ENCODE measurements around a stretch of chr12.

DNA sequence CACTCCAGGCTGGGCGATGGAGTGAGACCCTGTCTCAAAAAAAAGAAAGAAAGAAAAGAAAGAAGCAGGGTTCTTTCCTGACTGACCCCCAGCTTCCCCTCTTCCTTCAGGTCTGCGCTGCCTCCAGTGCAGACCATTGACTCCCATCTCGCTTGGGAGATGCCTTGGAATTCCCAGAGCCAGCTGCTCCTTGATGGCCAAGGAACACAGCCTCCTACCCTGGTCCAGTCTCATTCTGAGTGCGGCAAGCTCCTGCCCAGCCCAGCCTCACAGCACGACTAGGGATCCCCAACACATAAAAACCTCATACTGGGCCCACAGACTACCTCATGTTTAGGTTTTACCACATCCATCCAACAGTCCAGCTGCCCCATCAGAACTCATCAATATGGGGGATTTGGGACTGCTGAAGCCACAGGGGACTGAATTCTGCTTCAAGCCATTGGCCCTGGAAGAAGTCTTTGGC lies 25.2 kb downstream of the IQSEC3 start:
- RRBS, result no CpG with 5 or more reads among the region's 5 CpGs

- RRBS, result no CpG with 5 or more reads among the region's 1 CpG
Observed at GRCh38 chr12:336286-336524, 52.9 kb downstream of the KDM5A start.

DNA sequence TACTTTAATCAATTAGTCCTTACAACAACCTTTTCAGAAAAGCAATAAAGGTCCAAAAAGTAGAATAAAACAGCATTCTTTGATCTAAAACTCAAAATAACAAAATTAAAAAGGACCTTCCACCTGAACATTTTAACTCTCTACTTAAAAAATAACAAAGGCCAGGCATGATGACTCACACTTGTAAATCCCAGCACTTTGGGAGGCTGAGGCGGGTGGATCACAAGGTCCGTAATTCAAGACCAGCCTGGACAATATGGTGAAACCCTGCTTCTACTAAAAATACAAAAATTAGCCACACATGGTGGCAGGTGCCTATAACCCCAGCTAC lies 30.6 kb downstream of the KDM5A start:
- RRBS, result no CpG with 5 or more reads among the region's 2 CpGs

- RRBS, result no CpG with 5 or more reads among the region's 2 CpGs
Observed at GRCh38 chr12:373564-374318, 15.4 kb downstream of the KDM5A start.

DNA sequence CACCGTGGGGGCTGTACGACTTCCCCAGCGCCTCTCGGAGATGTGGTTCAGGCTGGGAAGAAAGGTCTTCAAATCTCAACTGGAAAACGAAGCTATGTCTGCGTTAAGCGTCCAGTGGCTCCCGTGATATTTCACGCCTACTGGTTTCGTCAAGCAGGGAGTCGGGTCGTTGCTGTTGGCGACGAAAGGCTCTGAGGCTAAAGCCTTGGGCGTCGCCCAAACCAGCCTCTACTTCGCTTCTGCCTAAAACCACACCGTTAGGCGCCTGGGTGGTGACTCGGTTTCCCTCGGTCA lies 342 bp upstream of the B4GALNT3 start:
- RRBS, result no CpG with 5 or more reads among the region's 21 CpGs

GRCh38 chr12:480827-481990 lies 21.5 kb downstream of the B4GALNT3 start:
- RRBS, result no CpG with 5 or more reads among the region's 14 CpGs

DNA sequence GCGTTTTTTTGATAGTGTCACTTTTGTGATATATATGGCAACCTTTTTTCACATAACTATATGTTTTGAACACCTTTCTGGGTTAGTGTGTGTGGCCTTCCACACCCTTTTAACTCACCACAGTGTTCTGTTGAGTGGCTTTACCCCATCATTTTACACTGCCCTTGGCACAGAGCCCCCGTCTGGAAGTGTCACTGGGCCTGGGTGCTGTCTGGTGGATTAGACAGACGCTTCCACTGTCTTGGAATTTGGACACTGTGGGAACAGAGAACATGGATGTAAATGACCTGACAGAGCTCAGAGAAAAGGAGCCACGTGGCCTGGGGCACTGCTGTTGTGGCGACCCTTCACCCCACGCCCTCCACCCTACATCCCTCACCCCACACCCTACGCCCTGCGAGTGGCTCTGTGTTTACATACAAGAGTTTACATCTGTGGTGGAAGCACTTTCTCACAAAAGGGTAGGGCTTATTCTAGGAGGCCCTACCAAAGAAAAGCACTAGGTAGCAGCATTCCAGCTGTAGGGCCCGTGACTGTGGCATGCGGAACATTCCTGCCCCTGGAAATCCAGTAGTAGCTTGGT lies 47.6 kb downstream of the B4GALNT3 start:
- RRBS, result no CpG with 5 or more reads among the region's 10 CpGs

DNA sequence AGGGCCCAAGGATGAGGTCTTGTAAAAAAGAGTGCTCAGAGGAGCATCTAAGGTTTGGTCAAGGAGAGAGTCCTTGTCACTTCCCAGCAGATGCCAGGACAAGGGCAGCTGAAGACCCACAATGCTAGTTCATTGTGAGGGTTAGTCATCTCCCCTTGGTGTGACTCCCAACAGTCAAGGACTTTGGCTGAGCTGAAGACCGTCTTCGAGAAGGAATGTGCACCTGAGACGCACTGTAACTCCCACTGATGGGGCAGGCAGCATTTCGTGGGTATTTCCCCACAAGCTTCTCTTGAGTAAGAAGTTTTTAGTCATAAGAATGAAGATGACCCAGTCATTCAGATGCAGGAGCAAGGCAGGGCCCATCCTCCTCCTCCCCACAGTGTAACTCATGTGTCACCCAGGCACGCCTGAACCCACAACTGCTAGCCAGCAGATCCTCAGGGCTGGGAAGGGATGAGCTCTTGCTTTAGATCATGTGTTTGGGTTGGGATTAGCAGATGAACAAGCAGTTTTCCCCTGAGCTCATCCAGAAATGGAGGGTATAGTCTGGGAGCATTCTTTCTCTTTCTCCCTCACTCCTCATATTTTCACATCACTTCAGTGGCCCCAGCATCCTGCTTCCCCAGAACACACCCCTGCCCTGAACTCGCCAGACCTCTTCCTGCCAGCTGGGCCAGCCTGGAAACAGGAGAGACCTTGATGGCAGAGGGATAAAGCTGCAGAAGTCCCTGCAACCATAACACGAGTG lies 73.2 kb downstream of the B4GALNT3 start:
- RRBS, result no CpG with 5 or more reads among the region's 7 CpGs

DNA sequence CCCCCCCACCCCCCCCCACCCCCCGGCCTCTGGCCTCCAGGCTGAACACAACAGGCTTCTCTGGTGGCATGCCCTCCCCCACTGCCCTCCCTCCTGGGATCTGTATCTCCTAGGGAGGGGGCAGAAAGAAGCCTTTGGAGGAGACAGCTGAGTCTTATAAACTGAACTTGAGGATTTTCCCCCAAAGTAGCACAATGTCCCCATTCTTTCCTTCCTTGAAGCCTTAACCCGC lies 82.0 kb downstream of the B4GALNT3 start:
- RRBS, result no CpG with 5 or more reads among the region's 2 CpGs

DNA sequence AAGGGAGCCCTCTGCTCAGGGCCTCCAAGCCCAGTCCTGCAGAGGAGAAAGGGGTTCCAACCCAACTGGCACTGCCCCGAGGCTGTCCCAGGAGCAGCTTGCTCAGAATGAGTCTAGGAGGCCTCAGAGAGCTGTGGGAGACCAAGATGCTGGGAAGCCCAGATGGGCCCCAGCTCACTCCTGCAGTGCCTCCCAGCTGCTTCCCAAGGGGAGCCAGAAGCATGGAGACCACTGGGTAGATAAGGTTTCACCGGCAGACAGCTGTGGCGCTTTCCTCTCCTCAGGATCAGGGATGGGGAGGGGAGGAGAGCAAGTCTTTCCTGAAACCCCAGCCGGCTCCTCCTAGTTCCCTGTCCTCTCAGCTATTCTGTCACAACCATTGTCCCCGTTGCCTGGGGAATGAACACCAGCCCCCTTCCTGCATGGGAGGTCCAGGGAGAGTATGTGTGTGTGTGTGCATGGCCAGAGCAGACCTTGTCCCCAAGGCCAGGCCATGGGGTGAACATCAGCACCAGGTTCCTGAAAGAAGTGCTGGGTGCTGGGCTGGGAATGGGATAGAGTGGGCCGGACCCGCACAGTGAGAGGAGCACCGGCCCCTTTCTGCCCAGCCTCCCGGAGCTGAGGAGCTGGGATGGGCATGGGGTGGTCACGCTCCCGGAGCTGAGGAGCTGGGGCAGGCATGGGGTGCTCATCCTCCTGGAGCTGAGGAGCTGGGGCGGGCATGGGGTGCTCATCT lies 83.1 kb downstream of the B4GALNT3 start:
- RRBS, result 45% methylated on average over 5 of the region's 12 CpGs

- RRBS, result no CpG with 5 or more reads among the region's 7 CpGs
Observed at GRCh38 chr12:568074-568764, 95.0 kb downstream of the NINJ2 start.

DNA sequence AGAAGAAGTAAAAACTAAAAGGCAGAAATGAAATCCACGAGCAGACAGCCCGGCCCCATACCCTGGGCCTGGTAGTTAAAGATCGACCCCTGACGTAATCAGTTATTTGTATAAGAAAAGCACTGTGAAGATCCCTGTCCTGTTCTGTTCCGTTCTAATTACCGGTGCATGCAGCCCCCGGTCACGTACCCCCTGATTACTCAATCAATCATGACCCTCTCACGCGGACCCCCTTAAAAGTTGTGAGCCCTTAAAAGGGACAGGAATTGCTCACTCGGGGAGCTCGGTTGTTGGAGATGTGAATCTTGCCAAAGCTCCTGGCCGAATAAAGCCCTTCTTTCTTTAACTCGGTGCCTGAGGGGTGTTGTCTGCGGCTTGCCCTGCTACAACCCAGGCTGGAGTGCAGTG lies 85.3 kb downstream of the NINJ2 start:
- RRBS, result no CpG with 5 or more reads among the region's 15 CpGs

DNA sequence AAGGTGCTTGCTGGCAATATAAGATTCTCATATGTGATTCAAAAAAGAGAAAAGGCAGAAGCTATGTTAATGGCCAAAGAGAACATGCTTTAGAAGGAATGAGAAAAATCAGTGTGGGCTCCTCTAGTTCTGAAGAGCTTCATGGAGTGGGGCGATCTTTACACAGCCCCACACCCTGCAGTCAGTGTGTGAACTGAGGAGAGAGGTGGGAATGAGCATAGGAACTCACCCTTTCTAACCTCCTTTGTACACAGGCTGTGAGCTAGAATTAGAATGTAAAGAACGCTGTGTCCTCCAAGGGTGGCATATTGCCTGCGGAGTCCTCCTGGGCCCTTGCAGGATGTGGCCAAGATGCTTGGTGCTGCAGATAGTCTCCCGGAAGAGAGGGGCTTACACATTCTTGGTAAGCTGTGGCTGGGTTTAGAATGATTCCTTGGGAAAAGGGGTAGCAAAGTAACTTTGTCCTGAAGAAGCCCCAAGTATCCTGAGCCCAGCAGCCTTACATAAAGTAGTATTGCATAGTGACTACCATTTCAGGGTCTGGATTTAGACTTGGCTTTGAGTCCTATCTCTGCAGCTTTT lies 43.9 kb downstream of the NINJ2 start:
- RRBS, result no CpG with 5 or more reads among the region's 4 CpGs

- RRBS, result no CpG with 5 or more reads among the region's 17 CpGs
Observed at GRCh38 chr12:751500-752216, 721 bp upstream of the WNK1 start.

GRCh38 chr12:833641-834425 lies 81.5 kb downstream of the WNK1 start:
- RRBS, result no CpG with 5 or more reads among the region's 2 CpGs

- RRBS, result no CpG with 5 or more reads among the region's 6 CpGs
Observed at GRCh38 chr12:1104285-1105011, 113.4 kb downstream of the ERC1 start.

DNA sequence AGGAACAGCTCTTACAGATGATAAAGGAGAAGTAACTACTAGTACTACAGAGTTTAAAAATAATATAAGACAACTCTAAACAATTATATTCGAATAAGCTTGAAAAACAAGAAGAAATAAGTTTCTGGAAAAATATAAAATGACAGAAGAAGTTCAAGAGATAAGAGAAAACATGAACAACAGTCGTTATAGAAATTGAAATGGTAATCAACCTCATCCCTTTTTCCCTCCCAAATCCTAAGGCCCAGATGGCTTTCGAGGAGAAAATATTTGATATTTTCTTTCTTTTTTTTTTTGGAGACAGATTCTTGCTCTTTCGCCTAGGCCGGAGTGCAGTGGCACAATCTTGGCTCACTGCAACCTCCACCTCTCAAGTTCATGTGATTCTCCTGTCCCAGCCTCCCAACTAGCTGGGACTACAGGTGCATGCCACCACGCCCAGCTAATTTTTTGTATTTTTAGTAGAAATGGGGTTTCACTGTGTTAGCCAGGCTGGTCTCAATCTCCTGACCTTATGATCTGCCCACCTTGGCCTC lies 133.8 kb downstream of the ERC1 start:
- RRBS, result no CpG with 5 or more reads among the region's 6 CpGs

GRCh38 chr12:1347999-1348269 lies 246.4 kb downstream of the FBXL14 start:
- RRBS, result no CpG with 5 or more reads among the region's 3 CpGs

DNA sequence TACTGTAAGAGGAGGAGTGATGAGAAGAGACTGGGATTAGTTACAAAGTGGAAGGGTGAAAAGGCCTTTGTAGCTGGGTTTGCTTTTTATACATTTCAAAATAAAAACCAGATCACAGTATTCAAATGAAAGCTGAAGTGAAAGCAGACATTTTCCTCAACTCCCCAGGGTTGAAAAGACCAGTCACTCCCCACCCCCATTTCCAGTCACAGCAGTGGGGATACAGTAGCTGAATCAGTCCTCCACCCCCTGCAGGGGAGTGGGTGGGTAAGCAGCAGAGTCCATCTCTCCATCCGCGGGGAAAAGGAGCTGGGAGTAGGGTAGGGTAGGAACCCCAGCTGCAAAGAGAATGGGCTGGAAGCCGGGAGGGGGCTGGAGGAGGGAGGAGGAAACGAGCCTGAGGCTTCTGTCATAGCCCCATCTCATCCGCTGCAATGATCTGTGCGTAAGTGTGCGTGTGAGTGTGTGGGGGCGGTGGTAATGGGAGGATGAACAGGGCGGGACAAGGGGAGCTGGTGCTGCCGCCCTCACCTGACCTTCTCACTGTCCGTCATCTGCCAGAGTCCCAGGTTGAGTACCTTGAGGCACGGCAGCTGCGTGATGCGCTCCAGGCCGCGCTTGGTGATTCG lies 1.9 kb downstream of the FBXL14 start:
- RRBS, result no CpG with 5 or more reads among the region's 17 CpGs

DNA sequence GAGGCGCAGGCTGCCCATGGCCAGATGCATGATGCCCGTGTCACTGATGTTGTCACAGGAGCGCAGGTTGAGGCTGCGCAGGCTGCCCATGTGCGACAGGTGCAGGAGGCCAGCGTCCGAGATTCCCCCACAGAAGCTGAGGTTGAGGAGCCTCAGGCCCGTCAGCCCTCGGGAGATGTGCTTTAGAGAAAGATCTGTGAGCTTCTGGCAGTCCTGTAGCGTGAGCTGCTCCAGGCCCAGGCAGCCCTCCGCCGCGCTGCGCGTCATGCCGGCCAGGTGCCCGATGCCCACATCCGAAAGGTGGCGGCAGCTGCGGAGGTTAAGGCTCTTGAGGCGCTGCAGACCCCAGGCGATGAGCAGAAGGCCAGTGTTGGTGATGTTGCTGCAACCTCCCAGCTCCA lies 1.2 kb downstream of the FBXL14 start:
- RRBS, result no CpG with 5 or more reads among the region's 22 CpGs

All from amniotic epithelial cell (primary cell).